Left colon (tissue), 1 donor: ENCODE measurements around the genes IFIT2 and PANK1.

DNA sequence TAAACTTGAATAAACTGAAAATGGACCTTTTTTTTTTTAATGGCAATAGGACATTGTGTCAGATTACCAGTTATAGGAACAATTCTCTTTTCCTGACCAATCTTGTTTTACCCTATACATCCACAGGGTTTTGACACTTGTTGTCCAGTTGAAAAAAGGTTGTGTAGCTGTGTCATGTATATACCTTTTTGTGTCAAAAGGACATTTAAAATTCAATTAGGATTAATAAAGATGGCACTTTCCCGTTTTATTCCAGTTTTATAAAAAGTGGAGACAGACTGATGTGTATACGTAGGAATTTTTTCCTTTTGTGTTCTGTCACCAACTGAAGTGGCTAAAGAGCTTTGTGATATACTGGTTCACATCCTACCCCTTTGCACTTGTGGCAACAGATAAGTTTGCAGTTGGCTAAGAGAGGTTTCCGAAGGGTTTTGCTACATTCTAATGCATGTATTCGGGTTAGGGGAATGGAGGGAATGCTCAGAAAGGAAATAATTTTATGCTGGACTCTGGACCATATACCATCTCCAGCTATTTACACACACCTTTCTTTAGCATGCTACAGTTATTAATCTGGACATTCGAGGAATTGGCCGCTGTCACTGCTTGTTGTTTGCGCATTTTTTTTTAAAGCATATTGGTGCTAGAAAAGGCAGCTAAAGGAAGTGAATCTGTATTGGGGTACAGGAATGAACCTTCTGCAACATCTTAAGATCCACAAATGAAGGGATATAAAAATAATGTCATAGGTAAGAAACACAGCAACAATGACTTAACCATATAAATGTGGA, 102.3 kb downstream of the PTEN start:
- PRO-cap, result no peak

DNA sequence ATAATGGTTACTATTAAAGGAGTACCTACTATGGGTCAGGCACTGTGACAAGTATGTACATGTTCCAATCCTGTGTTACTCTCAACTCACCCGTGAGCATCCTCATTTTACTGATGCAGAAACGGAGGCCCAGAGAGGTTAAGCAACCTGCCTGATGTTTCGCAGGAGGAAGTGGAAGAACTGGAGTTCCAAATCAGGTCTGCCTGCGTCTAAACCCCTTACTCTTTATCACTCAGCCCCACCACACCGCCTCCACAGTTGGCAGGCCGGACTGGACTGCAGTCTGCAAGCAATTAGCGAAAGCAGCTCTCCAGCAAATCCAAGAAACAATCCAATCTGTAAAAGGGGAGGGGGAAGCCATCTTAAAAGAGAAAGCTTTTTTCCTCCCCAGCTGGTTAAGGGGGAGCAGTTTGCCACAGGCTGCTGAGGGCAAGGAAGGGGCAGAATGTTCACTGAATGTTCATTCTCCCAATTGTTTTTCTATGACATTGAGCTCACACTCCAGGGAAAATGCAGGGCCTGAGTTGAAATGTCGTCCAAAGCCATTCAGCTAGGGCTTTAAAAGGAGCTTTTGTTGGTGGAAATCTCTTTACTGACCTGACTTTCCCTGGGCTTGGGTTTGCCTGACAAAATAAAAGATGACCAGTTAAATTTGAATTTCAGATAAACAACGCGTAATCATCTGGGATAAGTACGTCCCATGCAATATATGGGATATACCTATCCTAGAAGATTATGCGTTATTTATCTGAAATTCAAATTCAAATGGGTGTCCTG, 350.0 kb downstream of the RNLS start:
- PRO-cap, result no peak

DNA sequence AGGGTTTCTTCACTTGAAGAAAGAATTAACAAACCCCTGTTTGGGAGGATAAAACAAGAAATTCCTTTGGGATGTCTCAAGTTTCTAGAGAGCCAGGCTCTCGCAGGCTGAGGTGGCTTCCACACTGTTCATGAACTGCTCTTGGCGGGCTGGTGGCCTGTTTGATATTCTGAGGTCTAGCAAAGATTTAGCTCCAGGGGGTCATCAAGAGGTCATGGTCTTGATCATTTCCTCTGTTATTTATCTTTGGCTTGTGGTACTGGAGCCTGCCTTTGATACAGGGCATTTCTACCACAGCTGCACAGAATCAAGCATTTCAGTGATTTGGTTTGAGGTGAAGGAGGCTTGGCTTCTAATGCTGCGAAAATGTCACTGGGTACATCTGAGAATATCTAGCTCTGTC, 312.3 kb downstream of the RNLS start:
- PRO-cap, result no peak

DNA sequence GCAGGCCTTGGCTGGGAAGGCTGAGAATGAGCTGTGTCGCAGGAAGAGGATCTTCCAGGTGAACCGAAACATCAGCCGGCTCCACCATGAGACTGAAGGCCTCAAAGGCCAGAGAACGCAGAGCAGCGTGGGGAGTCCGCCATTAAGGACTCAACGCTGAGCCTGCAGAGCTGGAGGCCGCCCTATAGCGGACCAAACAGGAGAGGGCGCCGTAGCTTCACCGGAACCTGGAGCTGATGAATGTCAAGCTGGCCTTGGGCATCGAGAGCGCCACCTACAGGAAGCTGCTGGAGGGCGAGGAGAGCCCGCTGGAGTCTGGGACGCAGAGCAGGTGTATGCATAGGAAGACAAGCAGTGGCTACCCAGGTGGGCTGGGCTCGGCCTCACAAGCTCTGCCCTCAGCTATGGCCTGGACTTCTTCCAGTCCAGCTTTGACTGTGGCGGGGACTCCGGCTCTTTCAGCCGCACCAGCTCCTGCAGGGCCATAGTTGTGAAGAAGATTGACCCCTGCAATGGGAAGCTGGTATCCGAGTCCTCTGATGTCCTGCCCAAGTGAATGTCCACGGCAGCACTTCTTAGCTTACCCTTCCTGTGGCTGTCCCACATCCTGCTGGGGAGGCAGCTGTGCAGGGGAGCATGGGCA, 22.4 kb downstream of the LIPK start:
- PRO-cap, result no peak

DNA sequence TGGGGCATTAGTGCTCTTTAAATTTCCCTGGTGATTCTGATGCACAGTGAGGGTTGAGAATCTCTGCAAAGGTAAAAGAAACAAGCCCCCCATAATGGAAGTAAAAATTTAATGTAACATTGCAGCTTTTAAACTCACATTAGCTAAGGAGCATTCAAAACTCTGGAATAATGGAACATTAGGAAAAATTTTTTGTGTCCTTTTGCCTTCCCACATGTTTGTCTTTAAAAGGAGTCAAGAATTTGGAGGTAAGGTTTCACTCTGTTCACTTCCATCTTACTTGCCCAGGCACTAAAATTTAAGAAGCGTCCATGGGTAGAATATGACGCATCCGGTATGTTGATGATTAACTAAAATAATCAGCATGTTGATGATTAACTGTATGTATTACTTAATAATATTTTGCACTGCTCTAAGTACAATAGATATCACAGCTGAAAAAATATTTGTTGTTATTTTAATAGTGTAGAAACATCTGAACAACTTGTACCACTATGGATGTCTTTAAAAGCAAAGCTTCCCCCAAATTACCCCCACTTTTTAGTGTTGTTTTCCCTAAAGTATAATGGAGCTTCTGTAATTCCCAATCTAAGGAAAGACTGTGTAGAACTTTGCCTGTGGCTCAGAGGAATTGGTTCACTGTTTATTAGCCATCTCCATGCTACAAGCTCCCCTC, 11.6 kb downstream of the ANKRD22 start:
- PRO-cap, result no peak

DNA sequence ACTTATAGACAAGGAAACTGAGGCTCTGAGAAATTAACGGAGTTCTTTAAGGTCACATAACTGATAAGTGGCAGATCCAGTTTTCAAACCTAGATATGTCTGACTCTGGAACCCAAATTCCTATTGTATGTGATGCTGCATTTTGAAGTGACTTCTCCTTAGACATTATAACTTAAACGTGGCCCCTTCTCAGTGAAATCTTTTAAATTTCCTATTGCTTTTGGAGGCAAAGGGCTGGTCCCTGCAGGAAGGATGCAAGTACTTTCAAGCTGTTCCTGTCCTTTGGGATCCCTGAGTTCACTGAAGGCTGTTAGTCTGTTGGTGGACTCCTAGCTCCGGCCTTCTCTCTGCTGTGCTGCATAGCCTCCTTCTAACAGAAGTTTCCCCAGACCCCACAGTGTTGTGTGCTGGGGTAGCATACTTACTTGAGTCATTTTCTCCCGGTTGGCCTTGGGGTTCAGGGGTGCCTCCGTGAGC, 9.2 kb downstream of the ACTA2 start:
- PRO-cap, result no peak

DNA sequence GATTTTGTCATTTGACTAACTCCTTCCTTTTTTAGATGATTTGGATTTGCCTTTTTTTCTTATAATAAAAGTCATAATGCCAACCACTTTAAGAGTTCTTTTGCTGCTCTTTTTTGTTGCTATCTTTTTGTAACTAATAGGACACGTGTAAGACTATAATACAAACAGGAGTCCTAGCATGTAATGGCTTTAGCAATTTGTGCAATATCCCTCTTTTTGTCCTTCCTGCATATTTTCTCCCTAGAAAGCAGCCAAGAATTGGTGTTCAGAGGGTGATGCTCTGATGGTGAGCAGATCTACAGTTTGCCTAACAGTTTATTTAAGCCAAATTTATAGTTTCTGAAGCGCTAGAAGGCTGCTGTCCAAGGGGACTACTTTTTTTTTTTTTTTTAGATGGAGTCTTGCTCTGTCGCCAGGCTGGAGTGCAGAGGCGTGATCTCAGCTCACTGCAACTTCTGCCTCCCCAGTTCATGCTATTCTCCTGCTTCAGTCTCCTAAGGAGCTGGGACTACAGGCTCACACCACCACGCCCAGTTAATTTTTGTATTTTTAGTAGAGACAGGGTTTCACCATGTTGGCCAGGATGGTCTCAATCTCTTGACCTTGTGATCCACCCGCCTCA, 18.9 kb upstream of the FAS start:
- PRO-cap, result no peak

GRCh38 chr10:88982801-88983125, 7.8 kb upstream of the FAS start:
- PRO-cap, result no peak

DNA sequence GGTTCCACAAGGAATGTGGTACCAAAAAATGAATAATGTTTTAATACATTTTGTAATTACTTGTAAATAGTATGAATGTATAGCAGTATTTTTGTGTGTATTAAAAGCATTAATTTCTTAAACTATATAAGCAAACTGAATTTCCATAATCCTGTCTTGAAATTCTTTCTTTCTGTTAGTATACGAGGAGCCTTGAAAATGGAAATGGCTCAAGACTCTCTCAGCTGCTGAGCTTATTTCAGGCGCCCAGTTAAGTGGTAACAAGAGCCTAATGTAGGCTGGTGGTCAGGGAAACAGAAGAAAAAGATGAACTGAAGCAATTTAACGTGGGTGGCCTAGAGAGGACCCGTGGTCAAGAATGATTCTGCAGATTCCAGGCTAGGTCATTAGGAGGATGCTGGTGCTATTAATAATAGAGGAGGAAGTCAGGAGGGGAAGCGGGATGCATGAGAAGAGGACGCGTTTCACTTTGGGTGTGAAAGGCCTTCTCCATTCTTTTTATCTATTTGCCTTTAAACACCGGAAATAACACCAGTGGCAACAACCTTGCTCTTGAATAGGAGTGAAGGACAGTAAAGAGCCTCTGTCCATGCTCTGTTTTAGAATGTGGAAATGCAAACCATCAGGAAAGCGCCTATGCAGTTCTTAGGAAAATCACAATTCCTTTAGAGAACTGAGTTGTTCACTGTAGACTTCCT, 8.8 kb downstream of the LIPA start:
- PRO-cap, result no peak

DNA sequence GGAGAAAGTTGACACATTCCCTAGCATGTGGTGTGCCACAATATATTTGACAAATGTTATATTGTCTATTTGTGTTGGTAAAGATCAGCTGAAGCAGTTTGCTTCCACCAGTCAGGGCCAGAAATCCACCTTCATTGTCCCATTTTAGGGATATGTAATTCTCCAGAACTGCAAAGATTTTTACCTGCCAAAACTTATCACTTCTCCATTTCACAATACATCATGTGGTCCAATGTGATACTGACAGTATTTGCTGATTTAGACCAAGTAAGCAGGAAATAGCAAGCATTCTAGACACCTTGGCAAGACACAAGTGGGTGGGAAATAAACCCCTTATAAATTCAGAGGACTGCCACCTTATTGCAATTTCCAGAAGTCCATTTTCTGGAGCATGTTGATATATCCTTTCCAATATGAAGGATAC, 18.6 kb upstream of the LIPA start:
- PRO-cap, result no peak

DNA sequence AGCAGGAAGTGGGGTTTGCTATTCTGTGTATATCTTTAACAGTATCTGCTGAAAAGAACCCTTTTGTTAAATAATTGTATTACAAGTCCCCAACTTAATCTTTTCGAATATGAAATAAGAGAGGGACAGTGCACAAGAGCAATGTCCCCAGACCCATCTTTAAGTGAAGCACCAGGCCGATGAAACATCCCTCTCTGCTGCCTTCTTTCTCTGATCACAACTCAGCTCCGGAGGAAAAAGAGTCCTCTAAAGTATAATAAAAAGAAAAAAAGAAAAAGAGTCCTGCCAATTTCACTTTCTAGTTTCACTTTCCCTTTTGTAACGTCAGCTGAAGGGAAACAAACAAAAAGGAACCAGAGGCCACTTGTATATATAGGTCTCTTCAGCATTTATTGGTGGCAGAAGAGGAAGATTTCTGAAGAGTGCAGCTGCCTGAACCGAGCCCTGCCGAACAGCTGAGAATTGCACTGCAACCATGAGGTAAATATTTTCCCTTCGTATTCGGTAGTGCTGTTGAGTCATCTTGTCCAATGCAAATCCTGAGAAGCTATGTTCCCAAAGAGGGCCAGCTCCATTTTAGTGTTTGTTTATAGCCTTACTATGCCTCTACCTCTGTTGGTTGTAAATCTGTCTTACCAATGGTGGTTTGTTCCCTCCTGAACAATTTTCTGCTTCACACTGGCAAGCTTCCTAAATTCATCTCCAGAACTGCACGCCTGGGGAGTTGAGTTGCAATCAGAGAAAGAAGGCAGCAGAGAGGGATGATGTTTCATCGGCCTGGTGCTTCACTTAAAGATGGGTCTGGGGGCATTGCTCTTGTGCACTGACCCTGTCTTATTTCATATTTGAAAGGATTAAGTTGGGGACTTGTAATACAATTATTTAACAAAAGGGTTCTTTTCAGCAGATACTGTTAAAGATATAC, at the start of gene IFIT2:
TSS of gene IFIT2 (plus strand) at position 398 of the 925 bp plus-strand sequence.
- PRO-cap, result bidirectional peak, plus-strand start at position 401 of the sequence, minus-strand start at position 218 of the sequence; bidirectional peak, plus-strand start at position 433 of the sequence, minus-strand start at position 457 of the sequence

DNA sequence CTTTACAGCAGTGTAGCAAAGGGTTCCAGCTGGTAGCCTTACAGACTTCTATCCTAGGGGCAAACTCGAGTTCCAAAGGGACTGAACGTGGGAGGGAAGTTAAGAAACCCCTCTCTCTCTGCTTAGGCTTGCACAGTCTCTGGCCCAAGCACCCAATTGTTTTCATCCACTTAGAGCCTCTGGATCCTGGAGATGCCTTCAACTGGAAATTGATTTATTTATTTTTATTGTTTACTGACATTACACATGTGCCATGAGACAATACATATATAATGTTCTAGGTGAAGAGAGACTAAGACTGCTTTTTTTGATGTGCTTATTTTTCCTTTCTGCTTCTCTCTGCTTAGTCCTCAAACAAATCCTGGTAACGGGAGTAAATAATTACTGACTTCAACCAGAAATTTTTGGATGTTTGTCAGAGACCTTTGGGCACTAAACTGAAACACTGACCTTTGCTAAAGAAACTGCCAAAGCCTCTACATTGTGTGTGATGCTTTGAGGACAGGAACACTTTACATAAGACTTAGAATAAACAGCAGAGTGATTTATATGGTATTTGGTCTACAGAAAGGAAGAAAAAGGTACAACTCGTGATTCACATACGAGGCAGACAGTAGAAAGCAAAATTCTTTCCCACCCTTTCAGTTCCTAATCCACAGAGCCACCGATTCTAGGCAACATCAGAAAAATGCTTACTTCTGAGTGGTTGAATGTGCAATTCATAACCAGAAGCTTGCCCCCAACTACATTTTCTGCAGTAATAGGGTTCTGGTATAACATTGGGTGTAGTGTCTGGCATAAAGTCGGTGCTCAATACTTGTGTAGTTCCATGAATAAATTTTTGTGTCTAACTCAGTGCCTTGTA, 59.9 kb downstream of the SLC16A12 start:
- PRO-cap, result no peak

DNA sequence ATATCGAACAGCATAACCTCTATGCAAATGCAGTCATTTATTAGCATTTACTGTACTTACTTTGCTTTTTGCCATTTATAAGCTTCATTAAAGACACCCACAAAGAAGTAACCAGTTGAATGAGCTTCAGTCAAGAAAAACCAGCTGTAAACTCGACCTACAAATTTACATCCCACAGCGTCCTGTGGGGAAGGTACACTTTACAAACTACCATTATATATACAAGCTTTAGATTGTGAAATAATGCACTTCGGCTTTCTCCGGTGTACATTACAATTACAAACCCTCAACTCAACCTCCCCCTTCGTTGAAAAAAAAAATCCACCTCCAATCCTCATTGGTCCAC, 1.4 kb downstream of the PANK1 start:
- PRO-cap, result no peak

DNA sequence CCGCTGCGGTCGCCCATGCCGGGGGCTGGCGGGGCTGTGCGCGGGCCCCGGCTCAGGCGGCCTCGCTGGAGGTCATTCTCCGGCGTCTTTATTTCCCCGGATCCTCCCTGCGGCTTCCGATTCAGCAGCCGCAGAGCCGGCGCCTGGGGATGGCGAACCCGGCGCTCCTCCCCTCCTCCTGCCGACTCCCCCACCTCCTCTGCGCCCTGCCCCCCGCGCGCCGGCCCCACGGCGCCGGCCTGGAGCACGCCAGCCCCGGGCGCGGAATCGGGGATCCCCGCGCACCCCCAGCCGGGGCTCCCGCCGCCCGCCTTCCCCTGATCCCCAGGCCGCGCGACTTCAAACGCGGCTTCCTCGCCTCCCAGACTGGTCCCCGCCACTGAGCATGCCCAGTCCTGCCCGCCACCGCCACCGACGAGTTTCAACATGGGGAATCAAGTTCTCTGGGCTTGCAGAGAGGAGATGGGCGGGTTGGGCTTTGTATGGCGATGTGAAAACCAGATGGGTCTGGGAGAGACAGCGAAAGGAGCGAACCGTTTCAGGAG, at the start of gene PANK1:
TSS of gene PANK1 (minus strand) at position 368 of the 545 bp plus-strand sequence.
- PRO-cap, result bidirectional peak, plus-strand start at position 230 of the sequence, minus-strand start at position 151 of the sequence; bidirectional peak, plus-strand start at position 402 of the sequence, minus-strand start at position 368 of the sequence

DNA sequence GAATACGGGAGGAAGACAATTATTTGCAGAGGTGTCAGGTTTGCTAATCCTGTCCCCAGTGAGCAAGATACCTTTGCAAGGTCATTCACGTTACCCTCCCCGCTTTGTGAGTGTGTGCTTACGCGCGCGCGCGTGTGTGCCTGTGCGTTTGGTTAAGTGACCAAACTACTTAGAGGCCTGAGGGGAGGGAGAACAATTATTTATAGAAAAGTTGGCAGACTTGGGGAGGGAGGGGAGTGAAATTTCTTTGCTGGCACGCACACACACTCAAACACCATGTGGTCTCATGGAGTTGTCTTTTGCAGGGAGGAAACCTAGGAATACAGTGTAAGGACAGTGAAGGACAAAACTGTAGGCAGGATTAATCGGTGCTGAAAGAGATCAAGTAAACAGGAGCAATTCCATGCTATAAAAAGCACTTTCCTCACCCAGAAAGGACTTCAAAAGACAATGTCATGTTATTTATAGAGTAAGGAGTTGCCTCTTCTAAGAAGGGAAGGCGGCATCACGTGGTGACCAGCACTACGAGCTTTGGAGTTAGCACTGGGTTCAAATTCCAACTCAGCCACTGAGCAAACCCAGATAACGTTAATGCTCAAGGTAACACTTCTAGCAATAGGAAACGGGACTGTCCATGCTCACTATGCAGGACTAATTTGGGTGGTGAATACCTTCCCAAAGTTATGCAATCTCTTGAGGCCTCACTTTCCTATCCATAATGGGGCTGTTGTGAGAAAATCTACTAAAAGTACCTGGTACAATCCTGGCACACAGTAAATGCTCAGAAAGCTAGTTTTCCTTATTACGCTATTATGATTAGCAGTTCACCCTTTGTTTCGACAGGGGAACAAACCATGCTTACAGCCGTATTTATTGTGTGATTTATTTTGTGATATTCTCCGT, 629 bp upstream of the PANK1 start:
- PRO-cap, result unidirectional peak, minus-strand start at position 106 of the sequence

GRCh38 chr10:89737275-89738224, 36.2 kb downstream of the KIF20B start:
- PRO-cap, result no peak

DNA sequence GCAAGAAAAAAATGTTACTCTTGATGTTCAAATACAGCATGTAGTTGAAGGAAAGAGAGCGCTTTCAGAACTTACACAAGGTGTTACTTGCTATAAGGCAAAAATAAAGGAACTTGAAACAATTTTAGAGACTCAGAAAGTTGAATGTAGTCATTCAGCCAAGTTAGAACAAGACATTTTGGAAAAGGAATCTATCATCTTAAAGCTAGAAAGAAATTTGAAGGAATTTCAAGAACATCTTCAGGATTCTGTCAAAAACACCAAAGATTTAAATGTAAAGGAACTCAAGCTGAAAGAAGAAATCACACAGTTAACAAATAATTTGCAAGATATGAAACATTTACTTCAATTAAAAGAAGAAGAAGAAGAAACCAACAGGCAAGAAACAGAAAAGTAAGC, 36.8 kb downstream of the KIF20B start:
- PRO-cap, result no peak

DNA sequence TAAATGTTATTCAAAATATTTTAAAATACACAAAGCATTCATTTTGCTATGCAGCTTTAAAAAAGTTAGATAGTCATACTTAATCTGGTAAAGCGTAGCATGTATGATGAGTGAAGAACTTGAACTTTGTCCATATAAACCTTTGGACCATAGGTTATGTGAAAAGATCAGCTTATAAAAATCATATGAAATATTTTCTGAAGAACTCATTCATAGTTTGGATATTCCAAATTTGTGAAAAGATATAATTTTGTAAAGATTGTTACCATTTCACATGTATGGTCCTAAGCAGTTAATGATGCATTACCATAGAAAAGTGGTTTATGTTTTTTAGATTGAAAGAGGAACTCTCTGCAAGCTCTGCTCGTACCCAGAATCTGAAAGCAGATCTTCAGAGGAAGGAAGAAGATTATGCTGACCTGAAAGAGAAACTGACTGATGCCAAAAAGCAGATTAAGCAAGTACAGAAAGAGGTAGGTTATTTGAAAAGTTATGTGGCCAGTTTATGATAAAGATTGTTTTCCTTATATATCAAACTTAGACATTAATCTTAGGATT, 37.3 kb downstream of the KIF20B start:
- PRO-cap, result no peak

DNA sequence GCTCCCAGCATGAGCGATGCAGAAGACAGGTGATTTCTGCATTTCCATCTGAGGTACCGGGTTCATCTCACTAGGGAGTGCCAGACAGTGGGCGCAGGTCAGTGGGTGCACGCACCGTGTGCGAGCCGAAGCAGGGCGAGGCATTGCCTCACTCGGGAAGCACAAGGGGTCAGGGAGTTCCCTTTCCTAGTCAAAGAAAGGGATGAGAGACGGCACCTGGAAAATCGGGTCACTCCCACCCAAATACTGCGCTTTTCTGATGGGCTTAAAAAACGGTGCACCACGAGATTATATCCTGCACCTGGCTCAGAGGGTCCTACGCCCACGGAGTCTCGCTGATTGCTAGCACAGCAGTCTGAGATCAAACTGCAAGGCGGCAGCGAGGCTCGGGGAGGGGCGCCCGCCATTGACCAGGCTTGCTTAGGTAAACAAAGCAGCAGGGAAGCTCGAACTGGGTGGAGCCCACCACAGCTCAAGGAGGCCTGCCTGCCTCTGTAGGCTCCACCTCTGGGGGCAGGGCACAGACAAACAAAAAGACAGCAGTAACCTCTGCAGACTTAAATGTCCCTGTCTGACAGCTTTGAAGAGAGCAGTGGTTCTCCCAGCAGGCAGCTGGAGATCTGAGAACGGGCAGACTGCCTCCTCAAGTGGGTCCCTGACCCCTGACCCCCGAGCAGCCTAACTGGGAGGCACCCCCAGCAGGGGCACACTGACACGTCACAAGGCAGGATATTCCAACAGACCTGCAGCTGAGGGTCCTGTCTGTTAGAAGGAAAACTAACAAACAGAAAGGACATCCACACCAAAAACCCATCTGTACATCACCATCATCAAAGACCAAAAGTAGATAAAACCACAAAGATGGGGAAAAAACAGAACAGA, 310.0 kb downstream of the KIF20B start:
- PRO-cap, result no peak

GRCh38 chr10:90813700-90814055, 44.2 kb downstream of the HTR7 start:
- PRO-cap, result no peak